Anterior vena cava (tissue), 1 donor: ENCODE data around the gene INPP4A.

GRCh38 chr2:97637023-97637718, 8.7 kb upstream of the COX5B start:
- PRO-cap = no peak

- PRO-cap = no peak
These were observed 6.0 kb downstream of the COX5B start for GRCh38 chr2:97651939-97652235.

- PRO-cap = no peak
These were observed 27.7 kb downstream of the ZAP70 start for GRCh38 chr2:97740979-97741483.

DNA sequence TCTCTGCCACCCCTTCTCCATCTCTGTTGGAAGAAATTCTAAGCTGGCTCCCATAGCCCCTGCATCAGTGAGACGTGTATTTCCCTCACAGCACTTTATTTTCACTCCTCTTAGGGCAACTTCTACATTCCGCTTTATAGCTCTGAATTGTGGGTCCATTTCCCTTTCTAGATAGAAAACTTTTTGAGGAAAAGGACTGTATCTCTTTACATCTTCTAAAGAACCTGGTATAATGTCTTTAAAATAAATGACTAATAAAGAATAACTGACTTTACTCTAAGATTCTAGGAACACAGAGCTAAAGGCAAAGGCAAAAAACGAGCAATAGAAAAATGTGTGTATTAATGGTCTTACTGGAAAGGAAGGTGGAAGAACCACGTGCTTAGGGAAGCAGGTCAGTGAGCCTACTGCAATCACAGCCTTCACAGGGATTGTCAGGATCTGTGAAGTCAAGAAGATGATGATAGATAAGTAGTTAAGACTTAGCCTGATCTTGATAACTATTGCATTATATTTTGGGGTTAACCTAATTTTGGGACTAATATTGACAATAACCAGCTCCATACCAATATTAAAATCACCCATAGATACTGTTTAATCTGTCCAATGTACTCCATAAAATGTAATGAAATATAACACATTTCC, 96.1 kb downstream of the ZAP70 start:
- PRO-cap = no peak

DNA sequence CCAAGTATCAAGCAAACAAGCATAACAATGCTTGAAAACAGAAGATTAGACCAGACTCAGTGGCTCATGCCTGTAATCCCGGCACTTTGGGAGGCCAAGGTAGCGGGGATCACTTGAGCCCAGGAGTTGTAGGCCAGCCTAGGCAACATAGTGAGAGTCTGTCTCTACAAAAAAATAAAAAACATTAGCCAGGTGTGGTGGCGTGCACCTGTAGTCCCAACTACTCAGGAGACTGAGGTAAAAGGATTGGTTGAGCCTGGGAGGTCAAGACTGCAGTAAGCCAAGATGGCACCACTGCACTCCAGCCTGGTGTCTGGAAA, 125.6 kb downstream of the ZAP70 start:
- PRO-cap = no peak

GRCh38 chr2:98021089-98021675, 25.4 kb upstream of the TMEM131 start:
- PRO-cap = unidirectional peak, minus-strand start at chr2:98021504

- PRO-cap = no peak
These were observed 62.4 kb downstream of the VWA3B start for GRCh38 chr2:98149300-98149834.

GRCh38 chr2:98162466-98163307, 75.7 kb downstream of the VWA3B start:
- PRO-cap = bidirectional peak, plus-strand start at chr2:98162849, minus-strand start at chr2:98162707

GRCh38 chr2:98277444-98277855, 68.8 kb upstream of the CNGA3 start:
- PRO-cap = no peak

- PRO-cap = no peak
These were observed 65.9 kb upstream of the CNGA3 start for GRCh38 chr2:98280341-98280747.

DNA sequence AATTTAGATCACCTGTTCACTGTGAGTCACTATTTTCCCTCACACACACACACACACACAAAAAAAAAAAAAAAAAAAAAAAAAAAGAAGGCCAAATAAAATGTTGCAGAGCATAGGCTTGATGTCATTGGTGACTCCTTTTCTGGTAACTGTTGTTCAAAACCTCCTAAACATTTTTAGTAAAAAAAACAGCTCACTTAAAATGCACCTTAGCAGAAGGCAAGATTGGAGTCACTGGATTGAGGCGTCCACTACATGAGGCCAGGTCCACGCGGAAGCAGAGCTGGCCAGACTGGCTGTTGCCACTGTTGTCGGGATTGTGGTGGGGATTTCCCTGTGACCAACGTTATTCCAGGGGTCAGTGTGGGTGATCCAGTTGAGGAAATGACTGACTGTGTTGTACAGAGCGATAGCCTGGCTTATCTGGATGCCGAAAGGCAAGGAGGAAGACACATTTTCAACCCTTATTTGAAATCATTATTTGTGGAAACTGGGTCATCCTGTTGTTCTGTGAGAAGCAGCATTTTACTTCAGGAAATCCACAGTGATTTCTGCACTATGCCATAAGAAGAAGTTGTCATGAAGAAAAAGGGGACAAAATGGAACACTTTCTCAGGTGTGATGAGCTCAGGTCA, 52.0 kb upstream of the CNGA3 start:
- PRO-cap = no peak

GRCh38 chr2:98295277-98295798, 50.9 kb upstream of the CNGA3 start:
- PRO-cap = no peak

GRCh38 chr2:98419779-98420563, 24.7 kb upstream of the INPP4A start:
- PRO-cap = no peak

DNA sequence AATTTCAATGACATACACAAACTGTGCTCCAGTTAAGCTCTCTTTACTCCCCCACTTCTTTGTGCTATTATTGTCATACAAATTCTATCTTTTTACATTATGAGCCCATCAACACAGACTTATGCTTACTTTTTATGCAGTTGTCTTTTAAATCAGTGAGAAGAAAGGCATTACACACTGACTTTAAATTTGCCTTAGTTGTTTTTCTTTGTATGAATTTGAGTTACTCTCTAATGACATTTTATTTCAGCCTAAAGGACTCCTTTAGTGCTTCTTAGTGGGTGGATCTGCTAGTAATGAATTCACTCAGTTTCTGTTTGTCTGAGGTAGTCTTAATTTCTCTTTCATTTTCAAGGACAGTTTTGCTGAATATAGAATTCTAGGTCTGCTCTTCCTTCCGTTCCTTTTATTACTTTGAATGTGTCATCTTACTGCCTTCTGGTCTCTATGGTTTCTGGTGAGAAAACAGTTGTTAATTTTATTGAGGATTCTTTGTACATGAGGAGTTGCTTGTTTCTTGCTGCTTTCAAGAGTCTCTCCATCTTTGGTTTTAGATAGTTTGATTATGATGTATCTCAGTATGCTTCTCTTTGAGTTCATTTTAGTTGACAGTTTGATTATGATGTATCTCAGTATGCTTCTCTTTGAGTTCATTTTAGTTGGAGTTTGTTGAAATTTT, 5.9 kb upstream of the INPP4A start:
- PRO-cap = no peak

DNA sequence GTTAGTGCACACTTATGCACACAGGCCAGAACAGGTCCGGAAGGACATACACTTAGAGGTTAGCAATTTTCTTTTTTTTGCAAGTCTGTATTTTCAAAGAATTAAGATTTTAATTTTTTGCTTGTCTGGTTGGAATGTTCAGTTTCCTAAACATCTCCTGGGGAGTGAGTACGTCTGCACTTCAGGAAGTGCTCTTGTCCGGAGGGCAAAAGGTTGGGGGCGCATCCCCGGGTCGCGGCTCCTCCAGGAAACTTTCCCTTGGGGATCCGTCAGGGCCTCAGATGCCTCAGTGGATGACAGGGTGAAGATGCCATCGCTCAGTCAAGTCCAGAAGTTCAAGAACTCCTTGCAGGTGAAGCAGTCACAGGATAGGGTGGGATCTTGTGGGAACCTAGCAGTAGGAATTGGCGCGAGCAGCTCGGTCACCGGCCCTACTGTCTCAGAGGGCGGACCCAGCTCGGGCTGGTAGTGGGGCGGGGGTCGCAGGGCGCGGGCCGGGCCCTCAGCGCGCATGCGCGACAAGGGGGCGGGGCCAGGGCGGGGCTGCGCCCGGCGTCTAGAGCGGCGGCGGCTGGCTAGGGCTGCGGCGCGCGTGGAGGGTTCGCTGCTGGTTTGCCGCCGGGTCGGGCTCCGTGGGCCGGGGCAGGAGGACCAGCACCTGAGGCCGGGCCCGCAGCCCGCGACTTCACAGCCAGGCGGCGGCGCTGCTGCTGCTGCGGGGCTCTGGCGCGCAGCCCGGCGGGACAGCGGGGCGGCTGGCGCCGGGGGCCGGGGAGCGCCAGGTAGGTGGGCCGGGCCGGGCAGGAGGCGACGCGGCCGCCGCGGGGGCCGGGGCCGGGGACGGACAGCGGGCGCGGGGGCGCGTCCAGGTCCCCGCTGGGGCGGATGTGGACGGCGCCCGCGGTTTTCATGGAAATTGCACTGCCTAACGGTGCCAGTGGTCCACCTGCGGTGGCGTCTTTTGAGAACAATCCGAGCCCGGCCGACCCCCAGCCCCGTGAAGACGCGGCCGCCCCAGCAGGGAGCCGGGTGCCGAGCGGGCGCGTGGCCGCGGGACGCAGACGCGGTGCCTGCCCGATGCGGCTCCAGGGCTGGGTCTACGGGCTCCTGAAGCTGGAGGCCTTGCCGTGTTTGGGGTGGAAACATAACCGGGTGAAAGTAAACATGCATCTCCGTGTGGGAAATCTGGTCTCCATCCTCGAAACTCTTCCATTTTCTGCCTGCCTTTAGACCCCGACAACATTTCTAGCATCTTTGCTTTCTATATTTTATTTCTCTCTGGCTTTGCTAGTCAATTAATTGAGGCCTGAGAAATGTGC, at the start of gene INPP4A:
Gene INPP4A (plus strand): TSS at position 555 of the 1,319 bp plus-strand sequence.
- PRO-cap = bidirectional peak, plus-strand start at position 584 of the sequence, minus-strand start at position 406 of the sequence

GRCh38 chr2:98472741-98473531, 28.3 kb downstream of the INPP4A start:
- PRO-cap = no peak

GRCh38 chr2:98474603-98475310, 30.1 kb downstream of the INPP4A start:
- PRO-cap = no peak

DNA sequence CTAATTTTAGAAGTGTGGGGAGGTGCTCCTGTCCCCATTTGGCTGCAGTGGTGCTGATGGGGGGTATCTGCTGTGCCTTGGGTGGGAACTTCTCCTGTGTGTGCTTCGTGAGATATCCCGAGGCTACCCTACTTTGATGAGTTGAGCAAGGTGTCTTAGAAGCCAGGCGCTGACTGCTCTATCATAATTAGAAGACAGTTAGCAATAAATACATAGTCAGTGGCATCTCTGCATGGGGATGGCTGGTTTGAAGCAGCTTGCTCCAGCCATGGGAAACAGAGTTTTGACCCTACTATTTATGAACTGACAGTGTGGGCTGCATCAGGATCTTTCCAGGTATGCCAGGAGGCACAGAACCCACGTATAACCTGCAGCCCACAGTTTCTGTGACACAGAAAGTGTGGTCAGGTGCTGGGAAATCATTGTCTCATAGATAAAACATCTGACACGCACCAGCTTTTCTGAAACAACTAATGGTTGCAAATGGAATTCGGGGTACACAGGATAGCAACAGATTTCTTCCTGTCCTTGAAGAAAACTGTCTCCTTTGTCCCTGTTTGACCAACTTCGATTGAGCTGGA, 34.7 kb downstream of the INPP4A start:
- PRO-cap = no peak

DNA sequence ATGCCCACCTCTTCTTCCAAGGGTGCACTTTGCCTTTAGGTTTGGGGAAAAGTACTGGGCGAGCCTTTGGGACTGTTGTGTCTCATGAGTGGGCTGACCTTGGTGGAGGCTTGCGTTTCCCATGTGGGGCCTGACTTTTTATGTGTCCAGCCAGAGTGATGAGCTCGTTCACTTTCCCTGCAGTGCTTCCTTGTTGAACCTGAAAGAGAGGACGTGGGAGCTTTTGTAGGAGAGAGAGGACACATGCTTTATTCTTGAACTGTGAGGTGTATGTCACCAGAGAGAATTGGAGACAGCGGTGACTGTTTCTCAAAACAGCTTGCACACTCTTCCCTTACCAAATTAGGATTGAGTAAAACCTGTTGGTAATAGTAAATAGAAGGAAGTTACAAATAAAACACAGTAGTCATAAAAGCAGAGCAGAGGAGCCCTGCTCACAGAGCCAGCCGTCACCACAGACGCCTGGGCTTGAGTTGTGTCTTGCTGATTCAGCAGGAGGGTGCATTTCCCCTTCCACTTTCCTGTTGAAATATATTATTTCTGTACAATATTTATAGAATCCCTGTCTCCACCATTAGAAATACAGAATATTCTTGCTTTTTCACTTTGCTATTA, 60.7 kb downstream of the INPP4A start:
- PRO-cap = no peak

GRCh38 chr2:98508629-98509118, 64.0 kb downstream of the INPP4A start:
- PRO-cap = bidirectional peak, plus-strand start at chr2:98508973, minus-strand start at chr2:98508818